Stomach (tissue), 7 donors: ENCODE results near the genes RAB11FIP5 and FBXO41.

DNA sequence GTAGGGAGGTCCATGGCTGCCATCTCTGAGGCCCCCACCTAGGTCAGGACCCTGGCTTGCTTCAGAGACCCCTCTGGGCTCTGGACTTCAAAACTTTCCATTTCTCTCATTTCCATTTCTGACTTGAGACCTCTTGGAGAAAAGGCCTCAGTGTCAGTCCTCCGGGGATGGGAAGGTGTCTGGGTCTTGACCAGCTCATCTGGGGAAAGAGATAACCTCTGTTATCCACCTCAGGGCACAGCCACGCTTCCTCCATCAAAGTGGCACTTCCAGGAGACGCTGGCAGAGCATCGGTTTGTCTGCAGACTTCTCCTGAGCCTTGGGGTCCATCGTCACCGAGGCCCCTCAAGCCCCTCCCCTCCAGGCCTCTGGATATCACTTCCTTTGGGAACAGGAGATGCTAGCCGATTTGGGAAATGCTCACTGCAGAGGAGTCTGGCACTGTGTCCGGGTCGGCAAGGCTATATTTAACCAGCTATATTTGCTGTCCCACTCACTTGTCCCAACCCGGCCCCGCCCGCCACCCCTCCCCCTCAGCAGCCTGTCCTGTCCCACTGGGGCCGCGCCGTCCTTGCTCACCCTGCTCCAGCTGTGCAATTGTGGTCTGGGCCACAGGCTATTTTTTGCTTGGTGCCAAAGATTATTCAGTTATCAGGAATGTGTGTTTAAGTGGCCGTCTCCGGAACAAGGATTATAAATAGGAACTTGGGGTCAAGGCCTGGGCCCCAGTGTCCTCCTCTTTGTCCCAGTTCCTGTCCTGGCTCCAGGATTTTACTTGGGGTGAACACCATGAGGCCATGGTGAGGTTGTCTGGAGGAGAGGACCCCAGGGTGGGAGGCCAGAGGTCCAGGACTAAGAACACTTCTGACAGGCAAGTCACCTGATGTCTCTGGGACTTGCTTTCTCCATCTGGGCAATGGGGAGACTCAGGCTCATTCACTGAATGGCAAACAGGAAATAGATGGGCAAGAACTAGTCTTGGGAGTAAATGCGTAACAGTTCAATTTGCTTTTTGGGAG lies 250.3 kb downstream of the DYSF start:
- PRO-cap: no peak
- RAMPAGE, long total RNA, 5 experiments: no peak in any of the 5 experiments
- RRBS: no CpG with 5 or more reads among the region's 18 CpGs

GRCh38 chr2:71898246-71898552 lies 249.5 kb downstream of the CYP26B1 start:
- PRO-cap: no peak
- RAMPAGE, long total RNA, 5 experiments: no peak in any of the 5 experiments
- RRBS: no CpG with 5 or more reads among the region's 4 CpGs

GRCh38 chr2:72303766-72304554 lies 156.3 kb upstream of the CYP26B1 start:
- PRO-cap: no peak
- RAMPAGE, long total RNA, 5 experiments: start-site peak on the minus strand in 1 of 5 experiments, at chr2:72304196-72304321 at its widest, 10 reads per replicate
- RRBS: no CpG with 5 or more reads among the region's 3 CpGs

- PRO-cap: no peak
- RAMPAGE, long total RNA, 5 experiments: no peak in any of the 5 experiments
- RRBS: no CpG with 5 or more reads among the region's 4 CpGs
Measured at GRCh38 chr2:72515524-72516224, 310.2 kb downstream of the EXOC6B start.

GRCh38 chr2:72862157-72863255 lies 24.7 kb upstream of the SPR start:
- PRO-cap: no peak
- RAMPAGE, long total RNA, 5 experiments: no peak in any of the 5 experiments
- RRBS: 3% methylated on average over 10 of the region's 44 CpGs

DNA sequence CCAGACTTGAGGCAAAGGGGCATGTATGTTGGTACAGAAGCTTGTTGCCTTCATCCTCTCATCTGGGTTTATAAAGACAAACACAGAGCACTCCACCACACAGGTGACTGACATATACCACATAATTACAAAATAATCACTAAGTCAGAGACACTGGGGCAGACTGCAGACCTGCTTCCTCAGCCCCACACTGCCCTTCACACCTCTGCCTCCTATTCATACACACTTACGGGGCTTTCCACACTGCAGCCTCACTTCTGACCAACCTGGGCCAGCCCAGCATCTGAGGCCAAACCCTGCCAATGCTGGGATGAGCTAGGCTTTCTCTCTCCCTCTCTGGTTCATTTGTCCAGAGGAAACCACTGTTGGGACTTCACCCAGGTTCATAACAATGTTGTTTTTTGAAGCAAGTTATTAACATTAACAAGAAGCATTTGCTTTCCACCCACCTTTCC lies 4.5 kb downstream of the EMX1 start:
- PRO-cap: no peak
- RAMPAGE, long total RNA, 5 experiments: no peak in any of the 5 experiments
- RRBS: no CpG with 5 or more reads among the region's 1 CpG

DNA sequence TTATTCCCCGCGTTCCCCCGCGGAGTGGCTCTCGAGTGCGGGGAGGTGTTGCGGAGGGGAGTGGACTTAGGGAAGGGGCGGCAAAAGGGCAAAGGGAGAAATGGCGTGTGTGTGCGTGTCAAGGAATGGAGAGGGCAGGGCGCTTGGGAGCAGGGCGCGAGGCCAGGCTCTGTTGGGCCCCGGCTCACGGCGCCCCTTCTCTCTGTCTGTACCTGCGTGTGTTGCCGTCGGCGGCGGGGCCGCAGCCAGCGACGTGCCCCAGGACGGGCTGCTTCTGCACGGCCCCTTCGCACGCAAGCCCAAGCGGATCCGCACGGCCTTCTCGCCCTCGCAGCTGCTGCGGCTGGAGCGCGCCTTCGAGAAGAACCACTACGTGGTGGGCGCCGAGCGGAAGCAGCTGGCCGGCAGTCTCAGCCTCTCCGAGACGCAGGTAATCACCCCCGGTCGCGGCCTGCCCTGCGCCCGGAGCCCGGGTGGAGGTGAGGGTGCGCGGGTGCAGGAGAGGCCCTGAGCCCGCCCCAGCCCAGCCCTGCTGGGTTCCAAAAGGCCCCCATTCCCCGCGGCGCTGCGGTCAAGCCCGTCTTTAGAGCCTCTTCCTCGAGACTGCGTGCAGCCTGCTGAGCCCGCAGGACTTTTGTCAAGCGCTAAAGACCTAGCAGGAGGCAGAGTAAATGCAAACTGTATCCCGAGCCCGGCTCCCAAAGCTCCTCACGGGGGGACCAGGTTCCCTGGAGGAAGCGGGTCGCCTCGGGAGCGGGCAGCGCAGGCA lies 6.9 kb downstream of the EMX1 start:
- PRO-cap: no peak
- RAMPAGE, long total RNA, 5 experiments: no peak in any of the 5 experiments
- RRBS: no CpG with 5 or more reads among the region's 70 CpGs

DNA sequence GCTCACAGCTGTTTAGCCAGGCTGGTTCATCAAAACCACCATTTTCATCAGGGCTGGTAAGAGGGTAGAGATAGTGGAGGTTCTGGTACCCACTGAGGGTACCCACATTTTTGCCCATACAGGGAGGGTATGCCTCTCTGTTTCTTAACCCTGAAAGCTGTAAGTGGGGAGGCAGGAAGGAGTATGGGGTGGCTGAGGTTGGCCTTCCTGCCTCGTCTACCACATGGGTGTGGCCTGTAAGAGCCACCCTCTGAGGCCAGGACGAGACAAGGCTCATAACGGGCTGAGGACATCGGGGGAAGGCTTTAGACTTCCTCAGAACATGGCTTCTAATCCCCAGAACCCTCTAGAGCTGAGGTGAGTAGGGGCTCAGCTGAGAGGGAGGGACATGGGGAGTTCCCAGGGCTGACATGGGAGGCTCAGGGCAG lies 36.5 kb downstream of the EMX1 start:
- PRO-cap: no peak
- RAMPAGE, long total RNA, 5 experiments: no peak in any of the 5 experiments
- RRBS: no CpG with 5 or more reads among the region's 4 CpGs

DNA sequence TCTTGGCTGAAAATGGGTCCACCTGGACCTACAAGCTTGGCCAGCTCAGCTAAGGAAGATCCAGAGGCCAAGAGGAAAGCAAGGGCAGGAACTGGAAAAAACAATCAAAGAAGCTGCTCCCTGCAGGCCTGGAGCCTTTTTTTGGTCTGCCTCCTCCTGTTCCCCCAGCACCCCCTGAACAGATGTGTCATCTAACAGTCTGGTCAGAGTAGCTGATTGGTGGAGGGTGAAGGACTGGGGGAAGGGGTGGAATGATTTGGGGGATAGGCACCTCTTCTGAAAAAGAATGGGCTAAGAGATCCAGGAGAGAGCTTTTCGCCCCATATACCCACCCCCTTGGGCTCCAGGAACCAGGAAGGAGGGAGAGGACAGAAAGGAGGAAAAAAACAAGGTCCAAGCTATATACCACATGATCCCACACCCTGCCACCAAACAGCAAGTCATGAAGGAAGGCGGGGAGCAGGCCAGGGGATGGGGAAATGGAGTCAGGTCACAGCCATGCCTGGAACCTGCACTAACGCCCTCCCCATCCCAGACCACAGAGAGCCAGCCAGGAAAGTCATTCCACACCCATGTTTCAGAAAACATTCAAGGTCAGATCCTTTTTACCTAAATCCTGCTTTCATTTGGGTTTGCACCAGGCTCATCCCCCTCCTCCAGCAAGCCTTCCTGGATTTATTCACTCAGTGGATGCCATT lies 2.0 kb downstream of the RAB11FIP5 start:
- PRO-cap: no peak
- RAMPAGE, long total RNA, 5 experiments: no peak in any of the 5 experiments
- RRBS: no CpG with 5 or more reads among the region's 3 CpGs

- PRO-cap: bidirectional peak, plus-strand start at chr2:73112407, minus-strand start at chr2:73112414; unidirectional peak, minus-strand start at chr2:73112609
- RAMPAGE, long total RNA, 5 experiments: no peak in any of the 5 experiments
- RRBS: 2% methylated on average over 11 of the region's 74 CpGs
Measured at GRCh38 chr2:73112058-73112772, 533 bp downstream of the RAB11FIP5 start.

GRCh38 chr2:73112773-73113815 lies at the start of gene RAB11FIP5:
TSS of gene RAB11FIP5 (minus strand) at chr2:73112948.
- PRO-cap: bidirectional peak, plus-strand start at chr2:73113019, minus-strand start at chr2:73112948; bidirectional peak, plus-strand start at chr2:73113470, minus-strand start at chr2:73113434; unidirectional peak, minus-strand start at chr2:73113591
- RAMPAGE, long total RNA, 5 experiments: start-site peak on the minus strand in 1 of 5 experiments, at chr2:73112823-73112940 at its widest, 8 reads per replicate
- RRBS: 1% methylated on average over 70 of the region's 106 CpGs

GRCh38 chr2:73248598-73249501 lies 14.7 kb downstream of the CCT7 start:
- PRO-cap: no peak
- RAMPAGE, long total RNA, 5 experiments: no peak in any of the 5 experiments
- RRBS: no CpG with 5 or more reads among the region's 6 CpGs

DNA sequence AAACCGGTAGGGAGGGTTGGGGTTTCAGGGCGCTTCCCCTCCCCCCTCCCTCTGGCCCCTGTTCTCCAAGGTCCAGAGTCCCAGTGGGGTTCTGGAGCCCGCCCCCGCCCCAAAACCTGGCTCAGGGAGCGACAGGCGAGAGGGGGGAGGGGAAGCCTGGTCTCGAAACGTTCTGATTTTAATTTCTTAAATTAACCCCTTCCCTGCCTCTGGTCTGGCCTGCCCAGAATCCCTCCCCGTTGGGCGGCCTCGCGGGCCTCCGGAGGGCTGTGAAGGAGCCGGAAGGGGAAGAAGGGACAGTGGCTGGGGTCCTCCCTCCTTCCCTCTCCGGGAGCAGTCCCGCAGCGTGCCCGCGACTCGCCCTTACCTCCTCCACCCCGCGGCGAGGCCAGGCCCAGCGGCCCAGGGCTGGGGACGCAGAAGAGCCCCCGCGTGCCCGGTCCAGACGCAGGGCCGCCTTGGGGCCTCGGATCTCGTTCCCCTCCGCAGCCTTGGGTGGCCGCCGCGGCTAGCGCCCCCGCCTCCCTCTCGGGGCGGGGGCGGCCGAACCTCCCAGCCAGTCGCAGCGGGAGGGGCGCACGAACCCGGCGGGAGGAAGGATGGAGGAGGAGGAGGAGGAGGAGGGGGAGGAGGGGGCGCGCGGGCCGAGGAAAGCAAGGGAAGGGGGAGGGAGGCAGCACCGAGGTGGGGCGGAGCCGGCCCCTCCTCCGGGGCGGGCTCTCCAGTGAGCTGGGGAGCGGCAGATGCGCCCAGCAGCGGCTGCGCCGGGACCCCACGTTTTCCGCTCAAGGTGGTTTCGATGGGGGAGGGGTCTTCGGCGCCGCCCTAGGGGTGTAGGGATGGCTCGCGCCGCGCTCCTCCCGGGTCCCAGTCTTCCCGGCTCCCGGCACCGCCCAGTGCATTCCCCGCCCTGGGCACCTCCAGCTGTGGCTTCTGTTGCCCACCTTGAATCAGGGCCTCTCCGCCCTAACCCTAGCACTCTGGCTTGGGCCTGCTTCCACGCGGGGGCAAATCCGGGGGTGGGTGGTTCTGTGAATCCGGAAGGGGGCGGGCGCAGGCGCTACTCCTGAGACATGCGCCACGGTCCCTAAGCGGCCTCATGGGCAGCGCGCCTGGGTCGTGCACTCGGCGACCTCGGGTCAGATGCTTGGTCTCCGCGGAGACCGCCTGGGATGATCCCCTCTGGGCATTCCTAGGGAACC lies at the start of gene FBXO41:
Gene FBXO41, minus strand, starts transcription at position 686 of the 1,202 bp plus-strand sequence.
- PRO-cap: no peak
- RAMPAGE, long total RNA, 5 experiments: no peak in any of the 5 experiments
- RRBS: 2% methylated on average over 37 of the region's 97 CpGs

GRCh38 chr2:73307707-73308270 lies 14.4 kb upstream of the EGR4 start:
- PRO-cap: no peak
- RAMPAGE, long total RNA, 5 experiments: no peak in any of the 5 experiments
- RRBS: no CpG with 5 or more reads among the region's 9 CpGs

GRCh38 chr2:73700935-73701634 lies 36.1 kb downstream of the TPRKB start:
- PRO-cap: no peak
- RAMPAGE, long total RNA, 5 experiments: no peak in any of the 5 experiments
- RRBS: no CpG with 5 or more reads among the region's 19 CpGs

- PRO-cap: no peak
- RAMPAGE, long total RNA, 5 experiments: no peak in any of the 5 experiments
- RRBS: no CpG with 5 or more reads among the region's 4 CpGs
Measured at GRCh38 chr2:73919789-73920093, 6.9 kb upstream of the DGUOK start.

DNA sequence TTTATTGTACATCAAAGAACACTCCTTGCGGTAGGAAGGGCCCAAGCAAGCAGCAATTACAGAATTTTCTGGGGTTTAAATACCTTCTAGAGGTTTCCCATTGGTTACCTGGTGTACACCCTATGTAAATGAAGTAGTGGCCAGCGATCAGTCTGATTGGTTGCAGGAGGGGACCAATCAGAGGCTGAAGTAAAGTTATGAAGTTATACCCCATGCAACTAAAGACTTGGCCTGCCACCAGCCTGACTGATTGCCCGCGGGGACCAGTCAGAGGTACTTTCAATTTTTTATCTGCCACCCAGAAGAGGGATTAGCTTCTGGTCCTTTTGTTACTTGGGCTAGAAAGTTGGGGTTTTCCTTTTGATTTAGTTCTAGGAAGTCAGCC lies 1.7 kb upstream of the DGUOK start:
- PRO-cap: unidirectional peak, plus-strand start at position 249 of the sequence
- RAMPAGE, long total RNA, 5 experiments: no peak in any of the 5 experiments
- RRBS: no CpG with 5 or more reads among the region's 4 CpGs

DNA sequence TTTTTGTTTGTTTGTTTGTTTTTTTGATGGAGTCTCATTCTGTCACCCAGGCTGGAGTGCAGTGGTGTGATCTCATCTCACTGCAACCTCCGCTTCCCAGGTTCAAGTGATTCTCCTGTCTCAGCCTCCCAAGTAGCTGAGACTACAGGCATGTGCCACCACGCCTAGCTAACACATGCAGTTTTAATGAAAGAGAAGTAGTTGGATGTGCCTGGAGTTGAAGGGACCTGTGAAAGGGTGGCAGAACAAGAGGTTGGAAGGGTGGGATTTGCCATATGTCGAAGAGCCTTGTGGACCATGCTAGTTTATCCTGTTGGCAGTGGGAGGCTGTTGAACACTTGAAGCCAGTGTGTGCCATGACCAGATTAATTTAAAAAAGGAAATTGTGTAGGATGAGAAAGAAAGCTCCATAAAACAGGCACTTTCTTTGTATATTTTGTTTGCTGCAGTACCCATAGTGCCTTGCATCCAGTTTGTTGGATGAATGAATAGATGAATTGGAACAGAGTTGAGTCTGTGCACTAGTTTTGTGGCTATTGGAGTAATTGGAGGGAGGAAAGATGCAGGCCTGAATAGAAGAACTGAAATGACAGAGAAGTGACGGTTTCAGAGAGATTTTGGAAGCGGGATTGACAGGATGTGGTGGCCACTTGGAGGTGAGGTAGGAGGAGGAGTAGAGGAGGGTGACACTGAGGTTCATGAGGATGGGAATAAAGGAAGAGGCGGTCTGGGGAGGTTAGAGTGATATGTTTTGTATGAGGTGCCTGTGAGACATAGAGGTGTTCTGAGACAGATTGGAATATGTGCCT lies 4.8 kb downstream of the DGUOK start:
- PRO-cap: no peak
- RAMPAGE, long total RNA, 5 experiments: no peak in any of the 5 experiments
- RRBS: no CpG with 5 or more reads among the region's 6 CpGs

- PRO-cap: no peak
- RAMPAGE, long total RNA, 5 experiments: start-site peak on the plus strand in 2 of 5 experiments, at chr2:73936091-73936262 at its widest, 7 to 11 reads per replicate
- RRBS: no CpG with 5 or more reads among the region's 3 CpGs
Measured at GRCh38 chr2:73935368-73936357, 9.0 kb downstream of the DGUOK start.

GRCh38 chr2:73956462-73957088 lies 28.1 kb upstream of the TET3 start:
- PRO-cap: no peak
- RAMPAGE, long total RNA, 5 experiments: start-site peak on the plus strand in 1 of 5 experiments, at chr2:73956623-73956723 at its widest, 9 reads per replicate
- RRBS: no CpG with 5 or more reads among the region's 6 CpGs